SK-MEL-5 (cell line): ENCODE data around the gene NEDD4.

DNA sequence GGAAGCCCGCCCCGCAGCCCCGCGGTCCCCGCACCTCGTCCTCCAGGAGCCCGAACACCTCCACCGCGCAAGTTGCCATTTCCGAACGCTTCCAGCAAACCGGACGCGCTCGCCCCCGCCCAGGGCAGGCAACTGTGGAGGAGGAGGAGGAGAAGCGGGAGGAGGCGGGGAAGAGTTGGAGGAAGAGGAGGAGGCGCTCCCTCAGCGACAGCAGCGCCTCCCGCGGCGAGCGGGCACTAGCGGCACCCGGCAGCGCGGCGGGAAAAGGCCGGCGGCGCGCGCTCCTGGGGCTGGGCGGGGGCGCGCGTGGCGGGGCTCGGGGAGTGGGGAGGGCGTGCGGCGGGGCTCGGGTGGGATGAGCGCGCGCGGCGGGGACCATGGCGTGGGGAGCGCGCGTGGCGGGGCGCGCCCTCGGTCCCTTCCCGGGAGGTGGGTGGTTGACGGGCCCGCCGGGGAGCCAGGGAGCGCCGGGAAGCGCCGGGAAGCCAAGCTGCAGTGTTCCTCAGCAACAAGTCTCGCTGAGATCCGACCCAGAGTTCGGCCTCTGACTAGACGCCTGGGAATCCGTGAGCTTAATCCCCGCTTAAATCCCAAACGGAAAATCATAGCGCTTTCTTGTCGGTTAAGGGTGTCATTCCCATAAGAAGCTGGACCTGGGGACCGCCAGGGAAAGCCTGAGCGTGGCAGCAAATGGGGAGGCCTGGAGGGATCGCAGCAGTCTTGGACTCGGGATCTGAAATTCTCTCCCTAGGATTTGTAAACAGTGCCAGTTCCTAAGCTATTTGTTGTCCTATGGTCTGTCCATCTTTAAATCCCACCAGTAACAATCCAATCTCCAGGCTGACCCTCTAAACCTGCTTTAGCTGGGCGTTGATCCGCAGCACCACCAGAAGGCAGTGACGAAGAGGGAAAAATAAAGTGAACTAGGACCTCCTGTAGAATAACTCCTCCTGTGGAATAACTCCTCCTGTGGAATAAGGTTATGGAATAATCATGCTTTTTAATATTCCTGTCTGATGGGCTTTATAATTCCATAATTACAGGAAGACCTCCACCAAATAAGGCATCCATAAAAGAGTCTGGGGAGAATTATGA lies at the start of gene NEDD4:
Gene NEDD4, minus strand, starts transcription at position 136 of the 1,095 bp plus-strand sequence.
RAMPAGE:
- cytosol, long total RNA = start-site peak on the minus strand centred at position 116 of the sequence, 55 bp wide, 160 and 166 reads in 2 replicates
- long total RNA = no peak
- nucleus, long total RNA = start-site peak on the minus strand centred at position 123 of the sequence, 54 bp wide, 330 and 95 reads in 2 replicates

DNA sequence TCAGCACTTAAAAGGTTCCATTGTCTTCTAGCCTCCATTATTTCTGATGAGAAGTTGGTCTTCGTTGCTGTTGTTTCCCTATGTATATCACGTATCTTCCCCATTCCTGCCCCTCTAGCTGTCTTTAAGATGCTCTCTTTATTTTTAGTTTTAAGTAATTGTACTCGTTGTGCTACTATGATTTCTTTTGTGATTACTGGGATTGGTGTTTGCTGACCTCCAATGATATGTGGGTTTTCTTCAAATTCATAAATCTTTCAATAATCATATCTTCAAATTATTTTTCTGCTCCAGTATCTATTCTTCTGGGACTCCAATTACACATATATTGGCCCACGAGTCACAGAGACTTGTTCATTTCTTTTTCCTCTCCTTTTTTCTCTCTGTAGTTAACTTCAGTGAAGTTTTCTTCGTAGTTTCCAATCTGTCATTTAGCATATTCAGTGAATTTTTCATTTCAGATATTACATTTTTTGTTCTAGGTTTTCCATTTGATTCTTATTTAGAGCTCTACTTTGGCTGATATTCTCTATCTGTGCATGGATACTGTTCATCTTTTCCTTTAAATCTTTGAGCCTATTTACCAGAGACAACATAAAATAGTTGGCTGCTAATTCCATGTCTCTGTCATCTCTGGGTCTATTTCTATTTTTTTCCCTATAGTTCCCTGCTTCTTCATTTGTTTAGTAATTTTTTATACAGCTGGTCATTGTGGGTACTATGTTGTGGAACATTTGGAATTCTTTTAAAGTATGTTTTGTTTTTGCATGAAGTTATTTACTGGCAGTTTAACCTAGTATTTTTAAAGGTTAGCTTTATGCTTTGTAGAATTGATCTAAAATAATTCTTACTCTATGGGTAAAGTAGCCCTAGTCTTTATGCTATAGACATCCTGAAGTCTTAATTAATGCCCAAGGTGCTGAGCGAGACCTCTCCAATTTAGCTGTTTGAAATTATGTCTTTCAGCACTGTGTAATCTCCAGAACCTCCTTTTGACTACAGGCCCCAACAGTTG lies 21.2 kb downstream of the RFX7 start:
RAMPAGE:
- cytosol, long total RNA = no peak
- long total RNA = no peak
- nucleus, long total RNA = no peak

GRCh38 chr15:56244867-56245458 lies 1.3 kb upstream of the RFX7 start:
RAMPAGE:
- cytosol, long total RNA = no peak
- long total RNA = no peak
- nucleus, long total RNA = no peak

DNA sequence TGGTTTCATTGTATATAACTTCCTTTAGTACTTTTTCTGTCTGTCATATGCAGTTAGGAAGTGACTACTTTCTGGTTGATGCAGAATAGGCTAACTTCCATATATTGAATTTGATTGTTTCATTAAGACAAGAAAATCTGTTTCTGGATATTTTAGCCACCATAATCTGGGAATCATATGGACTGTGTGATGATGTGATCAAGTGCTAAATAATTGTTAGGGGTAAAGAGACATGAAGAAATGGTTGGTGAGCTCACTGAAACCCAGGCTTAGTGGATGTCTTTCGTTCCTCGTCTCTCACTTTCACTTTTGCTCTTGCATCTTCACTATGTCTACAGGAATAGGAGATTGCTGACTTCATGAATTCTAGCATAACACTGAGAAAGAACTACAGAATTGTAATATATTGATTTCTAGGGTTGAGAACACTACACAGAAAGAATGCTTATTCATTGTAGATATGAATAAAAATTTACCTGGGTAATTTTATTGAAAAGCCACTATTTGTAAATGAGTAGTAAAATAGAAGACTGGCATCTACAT lies 3.6 kb upstream of the MNS1 start:
RAMPAGE:
- cytosol, long total RNA = no peak
- long total RNA = no peak
- nucleus, long total RNA = no peak

DNA sequence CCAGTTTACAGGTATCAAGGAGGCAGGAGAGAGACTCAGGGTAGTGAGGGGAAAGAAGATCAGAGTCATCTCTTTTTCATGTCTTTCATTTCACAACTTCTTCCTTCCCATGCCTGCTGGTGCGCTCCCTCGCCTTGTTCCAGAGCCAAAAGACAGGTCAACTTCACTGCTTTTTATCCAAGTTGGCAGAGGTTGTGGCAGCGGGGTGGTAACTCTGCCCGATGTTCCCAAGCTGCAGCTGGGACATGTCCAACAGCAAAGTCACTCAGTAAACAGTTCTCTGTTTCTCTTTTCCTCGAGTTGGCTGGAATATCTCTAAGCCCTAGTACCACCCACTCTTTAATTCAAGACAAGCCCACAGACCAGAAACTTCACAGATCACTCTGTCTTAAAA lies 86.3 kb upstream of the TCF12 start:
RAMPAGE:
- cytosol, long total RNA = no peak
- long total RNA = no peak
- nucleus, long total RNA = no peak

DNA sequence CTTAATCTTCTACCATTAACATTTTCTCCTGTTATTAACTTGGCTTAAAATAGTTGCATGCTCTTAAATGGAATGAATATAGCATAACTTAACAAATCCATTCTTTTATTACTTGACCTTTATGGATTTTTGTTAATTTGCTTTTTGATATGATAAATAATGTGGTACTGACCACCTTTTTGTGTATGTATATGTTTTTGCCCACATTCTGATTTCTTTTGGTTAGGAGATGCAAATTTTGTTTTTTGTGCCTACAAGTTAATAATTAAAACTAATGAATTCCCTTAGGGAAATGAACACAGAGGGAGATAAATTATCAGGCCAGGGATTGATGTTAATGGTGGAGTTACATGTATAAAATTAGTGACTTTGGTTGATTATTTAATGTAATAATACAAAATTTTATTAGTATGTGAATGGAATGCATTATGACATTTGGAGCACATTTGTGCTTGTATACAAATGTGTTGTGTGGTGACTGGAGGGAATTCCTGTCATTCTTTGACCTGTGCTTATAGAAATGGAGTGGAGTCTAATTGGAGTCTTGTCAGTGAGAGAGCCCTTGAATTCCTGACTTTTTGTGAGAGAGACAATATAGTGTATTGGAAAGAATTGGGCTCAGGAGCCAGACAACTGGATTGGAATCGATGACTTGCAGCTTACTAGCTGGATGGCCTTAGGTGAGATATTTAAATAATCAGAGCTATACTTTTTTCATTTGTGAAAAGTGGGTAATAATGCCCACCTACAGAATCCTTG lies 9.2 kb downstream of the TCF12 start:
RAMPAGE:
- cytosol, long total RNA = no peak
- long total RNA = no peak
- nucleus, long total RNA = no peak

DNA sequence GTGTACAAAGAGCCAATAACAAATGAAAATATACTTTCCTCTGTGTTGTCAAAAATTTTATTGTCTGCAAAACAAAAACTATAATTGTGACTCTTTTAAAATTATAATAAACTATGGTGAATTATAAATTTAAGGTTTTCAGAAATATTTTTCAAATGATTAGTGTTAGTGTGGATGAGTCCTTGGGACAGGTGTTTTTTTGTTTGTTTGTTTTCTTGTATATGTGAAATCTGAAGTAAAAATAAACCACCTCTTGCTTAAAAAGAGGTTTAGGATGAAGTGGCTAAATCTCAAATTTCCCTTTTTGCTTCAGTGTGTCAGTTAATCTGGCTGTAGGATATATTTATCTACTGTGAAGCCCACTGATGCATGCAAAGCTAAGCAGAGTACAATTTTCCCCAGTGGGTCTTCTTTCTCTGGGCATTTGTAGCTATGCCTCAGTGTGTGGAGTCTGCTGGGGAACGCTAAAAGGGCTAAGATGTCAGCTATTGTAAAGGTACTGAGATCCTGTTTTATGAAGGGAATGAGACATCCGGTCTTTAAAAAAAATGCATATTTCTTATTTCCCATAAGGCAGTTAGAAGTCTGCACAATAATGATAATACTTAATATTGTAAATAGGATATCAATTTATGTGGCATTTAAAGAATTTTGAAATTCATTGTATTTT lies 190.5 kb downstream of the TCF12 start:
RAMPAGE:
- cytosol, long total RNA = no peak
- long total RNA = no peak
- nucleus, long total RNA = no peak

GRCh38 chr15:57198536-57199058 lies 177.7 kb upstream of the CGNL1 start:
RAMPAGE:
- cytosol, long total RNA = no peak
- long total RNA = no peak
- nucleus, long total RNA = no peak

DNA sequence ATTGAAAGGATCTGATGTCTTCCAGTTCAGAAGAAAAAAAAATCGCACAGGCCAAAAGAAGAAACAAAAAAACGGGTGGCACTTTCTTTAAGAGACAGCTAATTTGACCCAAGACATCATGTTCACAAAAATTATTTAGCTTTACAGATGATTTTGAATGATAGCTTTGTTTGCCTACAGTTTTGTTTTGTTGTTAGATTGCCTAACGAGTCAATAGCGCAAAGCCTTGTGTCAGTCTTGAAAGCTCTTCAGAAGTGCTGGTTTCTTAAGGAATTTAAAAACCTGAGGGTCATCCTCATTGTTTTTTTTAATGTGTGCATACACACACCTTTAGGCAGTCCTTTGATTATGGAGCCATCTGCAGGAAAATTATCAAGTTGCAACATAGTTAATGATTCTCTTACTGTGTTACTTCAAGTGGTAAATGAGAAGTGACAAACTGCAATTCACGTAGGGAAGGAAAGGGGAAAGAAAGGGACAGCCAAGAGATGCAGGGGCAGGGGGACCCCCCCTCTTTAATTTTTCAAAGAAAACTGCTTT lies 162.6 kb upstream of the CGNL1 start:
RAMPAGE:
- cytosol, long total RNA = no peak
- long total RNA = no peak
- nucleus, long total RNA = no peak

RAMPAGE:
- cytosol, long total RNA = no peak
- long total RNA = no peak
- nucleus, long total RNA = no peak
Observed at GRCh38 chr15:57306712-57307346, 69.5 kb upstream of the CGNL1 start.

GRCh38 chr15:57334264-57334838 lies 42.0 kb upstream of the CGNL1 start:
RAMPAGE:
- cytosol, long total RNA = no peak
- long total RNA = no peak
- nucleus, long total RNA = no peak

GRCh38 chr15:57382233-57382726 lies 6.0 kb downstream of the CGNL1 start:
RAMPAGE:
- cytosol, long total RNA = no peak
- long total RNA = no peak
- nucleus, long total RNA = no peak

DNA sequence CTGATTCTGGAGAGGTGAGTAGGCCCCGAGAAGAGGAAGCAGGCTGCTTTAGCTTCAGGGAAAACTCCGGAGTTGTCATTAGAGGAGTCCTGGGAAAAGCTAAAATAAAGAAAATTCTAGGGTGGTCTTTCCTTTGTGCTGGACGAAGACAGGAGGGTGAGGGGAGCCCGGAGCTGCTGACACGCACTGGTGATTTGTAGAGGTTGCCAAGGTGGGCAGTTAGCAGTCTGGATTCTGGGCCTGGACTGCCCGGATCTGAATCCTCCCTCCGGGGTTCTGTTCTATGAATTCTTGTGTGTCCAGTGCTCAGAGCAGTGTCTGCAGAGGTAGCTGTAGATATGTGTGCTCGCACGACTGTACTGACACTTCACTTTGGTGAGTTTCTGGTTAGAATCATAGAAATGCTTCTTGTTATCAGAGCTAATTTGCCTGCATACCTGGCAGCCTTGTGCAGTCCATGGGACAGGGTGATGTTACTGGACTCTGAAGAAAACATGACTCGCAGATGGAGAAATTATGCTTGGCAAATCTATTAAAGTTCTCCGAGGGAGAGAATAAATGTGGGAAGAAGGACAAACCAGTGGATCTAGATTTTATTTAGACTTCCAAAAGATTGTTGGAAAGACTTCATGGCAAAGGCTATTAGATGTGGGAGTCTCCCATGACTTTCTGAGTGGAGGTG lies 12.1 kb downstream of the CGNL1 start:
RAMPAGE:
- cytosol, long total RNA = no peak
- long total RNA = no peak
- nucleus, long total RNA = no peak

DNA sequence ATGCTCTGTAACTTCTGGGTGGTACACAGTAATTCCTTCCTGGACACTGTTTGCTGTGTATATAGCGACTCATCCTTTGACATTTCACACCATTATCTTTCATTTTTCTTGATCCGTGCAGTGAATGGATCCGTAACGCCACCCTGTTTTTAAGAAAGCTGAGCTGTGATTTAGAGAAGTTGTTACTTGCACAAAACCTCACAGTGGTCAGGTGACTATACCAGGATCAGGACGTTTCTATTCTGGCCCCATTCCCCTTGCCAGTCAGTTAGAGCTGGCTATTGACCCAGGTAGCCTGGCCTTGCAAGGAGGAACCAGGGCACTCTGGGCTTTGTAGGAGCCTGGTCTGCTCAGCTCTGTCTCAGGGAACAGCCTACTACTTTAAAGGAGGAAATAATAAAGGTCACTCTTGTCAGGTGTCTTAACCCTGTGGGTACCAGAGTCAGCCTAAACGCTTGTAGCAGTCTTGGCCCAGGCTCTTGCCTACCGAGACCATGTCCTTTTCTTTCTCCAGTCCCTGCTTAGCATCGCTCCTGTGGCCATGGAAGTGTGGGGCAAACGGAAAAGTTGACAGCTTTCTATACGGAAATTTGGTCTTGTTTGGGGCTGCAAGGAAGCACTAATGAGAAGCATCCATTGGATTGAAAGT lies 86.4 kb upstream of the MYZAP start:
RAMPAGE:
- cytosol, long total RNA = no peak
- long total RNA = no peak
- nucleus, long total RNA = no peak

DNA sequence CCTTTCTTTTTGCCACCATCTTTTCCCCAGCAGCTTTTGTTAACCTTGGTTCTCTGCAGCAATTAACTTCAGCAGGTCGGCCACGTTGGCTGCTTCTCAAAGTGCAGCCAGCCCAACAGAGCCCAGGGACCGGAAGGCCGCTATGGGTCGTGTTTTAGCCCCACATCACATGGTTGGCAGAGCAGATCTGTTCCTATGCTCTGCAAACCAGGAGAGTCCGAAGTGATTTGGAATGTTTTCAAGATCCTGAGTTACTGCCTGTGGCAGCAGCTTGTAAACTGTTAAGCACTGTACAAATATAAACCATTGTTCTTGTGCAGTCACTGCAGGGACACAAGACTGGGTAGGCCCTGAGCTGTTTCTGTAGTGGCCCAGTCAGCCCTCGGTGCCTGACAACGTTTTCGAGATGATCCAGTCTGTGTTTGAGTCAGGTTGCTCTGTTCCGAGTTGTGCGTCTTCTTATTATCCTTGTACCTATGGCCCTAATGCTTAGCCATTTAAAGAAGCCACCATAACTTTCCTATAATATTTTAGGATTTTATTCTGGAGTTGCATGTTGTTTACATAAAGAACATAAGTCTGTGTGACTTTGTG lies 69.5 kb upstream of the MYZAP start:
RAMPAGE:
- cytosol, long total RNA = no peak
- long total RNA = no peak
- nucleus, long total RNA = no peak

GRCh38 chr15:57551668-57552322 lies 39.9 kb upstream of the MYZAP start:
RAMPAGE:
- cytosol, long total RNA = no peak
- long total RNA = no peak
- nucleus, long total RNA = no peak

RAMPAGE:
- cytosol, long total RNA = no peak
- long total RNA = no peak
- nucleus, long total RNA = no peak
Observed at GRCh38 chr15:57679677-57680465, 26.6 kb upstream of the POLR2M start.

GRCh38 chr15:57792692-57793135 lies 86.2 kb downstream of the POLR2M start:
RAMPAGE:
- cytosol, long total RNA = no peak
- long total RNA = no peak
- nucleus, long total RNA = no peak

GRCh38 chr15:57823255-57823907 lies 116.9 kb downstream of the POLR2M start:
RAMPAGE:
- cytosol, long total RNA = no peak
- long total RNA = no peak
- nucleus, long total RNA = no peak

GRCh38 chr15:58061808-58062526 lies 3.5 kb downstream of the ALDH1A2 start:
RAMPAGE:
- cytosol, long total RNA = no peak
- long total RNA = no peak
- nucleus, long total RNA = no peak